Measurements from ENCODE around the gene IFI44L.

- RAMPAGE, long total RNA, result no peak
- RRBS, result no CpG with 5 or more reads among the region's 4 CpGs
Observed at GRCh38 chr1:76285705-76286167, 211.2 kb downstream of the ST6GALNAC3 start.

DNA sequence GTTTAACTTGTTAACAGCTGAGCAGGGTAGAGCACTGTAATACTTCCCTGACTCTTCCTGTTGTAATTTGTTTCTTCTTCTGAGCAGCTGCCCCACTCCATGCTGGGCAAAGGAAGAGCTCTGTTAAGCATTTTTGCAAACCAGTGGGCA lies 220.3 kb downstream of the ST6GALNAC3 start:
- RAMPAGE, long total RNA, result no peak

- RAMPAGE, long total RNA, result no peak
- RRBS, result no CpG with 5 or more reads among the region's 2 CpGs
Observed at GRCh38 chr1:77354128-77354657, 72.4 kb downstream of the AK5 start.

DNA sequence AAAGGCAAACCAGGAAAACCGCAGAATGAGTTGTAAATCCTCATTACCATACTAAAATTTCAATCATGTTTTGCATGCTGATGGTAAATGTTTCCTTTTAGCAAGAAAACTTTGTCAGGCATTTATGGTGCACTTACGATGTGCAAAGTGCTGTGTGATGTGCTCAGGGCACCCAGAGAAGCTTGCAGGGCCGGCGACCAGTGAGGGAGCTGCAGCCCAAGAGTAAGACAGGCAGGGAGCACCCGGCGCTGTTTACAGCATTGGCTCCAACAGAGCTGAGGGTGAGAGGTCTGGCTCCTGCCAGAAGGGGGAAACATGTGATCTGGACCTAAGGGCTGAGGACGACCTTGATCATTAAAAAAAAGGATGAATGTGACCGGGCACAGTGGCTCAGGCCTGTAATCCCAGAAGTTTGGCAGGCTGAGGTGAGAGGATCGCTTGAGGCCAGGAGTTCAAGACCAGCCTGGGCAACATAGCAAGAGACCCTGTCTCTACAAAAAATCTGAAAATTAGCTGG lies 167.0 kb downstream of the ZZZ3 start:
- RAMPAGE, long total RNA, result no peak
- RRBS, result 24% methylated on average over 3 of the region's 9 CpGs

- RAMPAGE, long total RNA, result no peak
- RRBS, result no CpG with 5 or more reads among the region's 2 CpGs
Observed at GRCh38 chr1:77623866-77624623, 58.4 kb downstream of the ZZZ3 start.

DNA sequence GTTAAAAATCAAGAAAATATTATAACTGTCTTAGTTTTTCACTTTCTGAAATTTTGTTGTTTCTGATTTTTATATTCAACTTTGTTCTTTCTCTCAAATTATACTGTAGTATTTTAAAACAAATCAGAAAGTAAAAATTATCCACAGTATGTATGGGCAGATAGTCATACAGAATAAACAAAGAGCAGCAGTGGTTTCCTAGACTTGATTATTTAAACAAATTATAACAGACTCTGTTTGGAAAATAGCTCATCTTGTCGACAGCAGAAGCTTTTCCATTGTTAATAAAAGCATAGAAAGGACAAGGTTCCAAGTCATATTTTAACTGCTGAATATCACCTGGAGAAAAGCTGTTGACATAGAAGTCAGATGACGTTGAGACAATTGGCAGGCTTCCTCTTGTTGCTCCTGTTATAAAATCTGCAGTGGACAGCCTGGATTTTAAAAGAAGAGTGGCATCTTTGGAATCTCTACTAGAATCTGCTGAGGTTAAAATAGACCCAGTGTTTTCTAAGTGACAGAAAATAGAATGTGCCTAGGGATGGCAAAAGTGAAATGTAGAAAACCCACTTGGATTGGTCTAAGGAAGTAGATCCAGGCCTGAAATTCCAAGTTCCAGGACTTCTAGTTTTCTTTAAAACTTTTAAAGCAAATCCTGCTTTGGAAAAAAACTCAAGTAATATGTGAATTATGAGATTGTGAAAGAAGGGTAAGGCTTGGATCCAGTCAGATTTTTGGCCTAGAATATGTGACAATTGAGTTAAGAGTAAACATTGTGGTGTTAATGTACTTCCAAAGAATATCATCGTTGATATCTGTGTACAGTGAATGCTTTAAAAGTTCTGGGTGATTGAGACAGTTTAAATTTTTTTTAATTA lies 53.6 kb upstream of the NEXN start:
- RAMPAGE, long total RNA, result no peak
- RRBS, result no CpG with 5 or more reads among the region's 3 CpGs

- RAMPAGE, long total RNA, result no peak
- RRBS, result no CpG with 5 or more reads among the region's 4 CpGs
Observed at GRCh38 chr1:77877418-77877898, 11.0 kb upstream of the NEXN start.

DNA sequence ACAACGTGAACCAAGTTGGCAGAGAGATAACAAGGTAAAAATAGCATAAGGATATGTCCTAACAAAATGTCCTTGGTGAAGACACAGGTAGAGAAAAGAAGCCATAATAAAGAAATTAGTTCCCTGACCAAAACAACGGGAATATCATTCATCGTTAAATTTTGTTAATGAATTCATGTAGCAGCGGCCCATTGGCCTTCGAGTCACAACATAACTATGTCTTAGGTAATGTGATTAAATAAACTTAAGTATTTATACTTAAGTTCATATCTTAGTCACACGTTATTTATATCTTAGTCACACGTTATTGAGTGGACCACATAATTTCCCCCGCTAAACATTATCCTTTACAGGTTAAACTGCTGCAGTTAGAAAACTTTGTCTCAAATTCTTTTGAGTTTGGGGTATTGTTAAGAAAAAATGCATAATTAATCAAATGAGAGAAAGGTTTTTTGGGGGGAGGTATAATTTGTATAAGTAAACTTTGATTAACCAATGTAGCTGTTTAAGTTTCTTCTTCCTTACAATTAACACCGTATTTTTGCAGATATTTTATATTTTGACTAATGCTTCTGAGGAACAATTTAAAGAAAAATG lies 1.3 kb downstream of the NEXN start:
- RAMPAGE, long total RNA, result no peak
- RRBS, result no CpG with 5 or more reads among the region's 9 CpGs

DNA sequence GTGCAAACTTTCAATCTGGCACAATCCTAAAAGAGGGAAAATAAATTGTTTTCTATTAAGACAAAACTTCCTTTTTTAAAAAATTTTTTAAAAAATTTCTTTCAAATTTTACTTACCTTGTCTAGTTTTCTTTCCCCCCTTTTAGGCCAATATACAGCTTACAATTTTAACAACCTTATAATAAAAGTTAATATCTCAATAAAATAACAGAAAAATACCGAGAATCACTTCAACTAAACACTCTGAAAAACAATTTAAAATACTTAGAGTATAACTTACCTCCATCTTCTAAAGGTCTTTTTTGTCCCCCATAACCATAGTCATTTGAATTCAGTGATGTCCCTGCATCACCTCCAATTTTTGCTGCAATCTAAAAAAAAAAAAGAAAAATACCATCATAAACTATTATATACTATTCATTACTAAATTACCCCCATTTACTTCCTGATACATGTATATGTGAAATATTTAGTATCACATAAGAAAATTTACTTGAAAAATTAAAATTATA lies 9.2 kb downstream of the FUBP1 start:
- RAMPAGE, long total RNA, result no peak
- RRBS, result no CpG with 5 or more reads among the region's 1 CpG

GRCh38 chr1:78005354-78006291 lies 884 bp downstream of the DNAJB4 start:
- RAMPAGE, long total RNA, result no peak
- RRBS, result no CpG with 5 or more reads among the region's 3 CpGs

DNA sequence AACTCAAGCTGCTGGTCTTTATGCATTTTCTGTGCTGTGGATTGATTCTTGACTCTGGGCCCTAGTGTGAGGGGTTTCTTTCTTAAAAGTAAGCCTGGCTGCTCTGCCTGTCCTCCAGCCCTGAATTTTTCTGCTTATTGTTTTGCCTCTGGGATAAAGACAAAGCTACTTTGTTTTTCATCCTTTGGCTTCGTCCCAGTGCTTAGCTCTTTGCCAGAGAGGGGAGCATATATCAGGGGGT lies 51.0 kb downstream of the GIPC2 start:
- RAMPAGE, long total RNA, result no peak
- RRBS, result no CpG with 5 or more reads among the region's 1 CpG

DNA sequence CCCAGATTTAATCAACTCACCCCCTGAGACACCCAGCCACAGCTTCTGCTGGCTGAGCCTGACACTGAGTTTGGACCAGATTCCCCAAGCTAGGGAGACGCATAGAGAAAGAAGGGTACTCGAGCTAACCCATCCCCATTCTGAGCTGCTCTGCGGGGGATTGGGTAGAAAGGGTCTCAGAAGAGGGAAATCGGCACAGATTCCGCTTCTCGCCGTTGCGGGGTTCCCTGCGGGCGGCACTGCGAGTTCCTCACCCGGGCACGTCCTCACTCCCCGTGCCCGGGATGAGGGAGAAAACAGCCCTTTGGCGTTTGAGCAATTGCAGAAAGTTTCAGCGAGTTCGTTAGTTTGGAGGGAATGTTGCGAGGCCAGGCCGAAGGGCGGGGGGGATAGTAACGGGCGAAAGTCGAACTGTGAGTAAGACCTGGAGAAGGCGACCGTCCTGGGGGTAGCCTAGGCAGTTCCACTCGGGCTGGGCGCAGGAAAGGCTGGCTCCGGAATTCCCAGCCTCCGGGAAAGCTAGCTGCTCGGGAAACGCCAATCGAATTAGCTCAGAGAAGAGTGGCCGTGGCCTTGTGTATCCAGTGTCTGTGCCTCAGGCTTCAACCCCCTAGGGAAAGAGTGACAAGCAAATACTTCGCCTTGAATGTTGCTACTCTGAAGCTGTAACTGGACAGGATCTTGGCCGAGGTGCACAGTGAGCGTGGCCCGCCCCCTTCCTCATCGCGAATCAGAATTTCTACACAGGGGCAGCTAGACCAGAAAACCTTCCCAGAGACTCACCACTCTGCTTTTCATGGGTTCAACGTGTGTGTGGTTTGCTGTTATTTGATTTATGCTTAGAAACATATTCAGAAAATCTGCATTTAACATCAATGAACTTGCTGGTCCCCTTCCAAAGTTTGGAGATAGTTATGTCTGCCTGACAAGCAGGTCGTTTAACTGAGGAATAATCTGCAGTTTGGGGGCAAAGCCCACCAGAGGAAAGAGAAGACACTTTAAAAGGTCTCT lies 819 bp downstream of the PTGFR start:
- RAMPAGE, long total RNA, result no peak
- RRBS, result no CpG with 5 or more reads among the region's 42 CpGs

- RAMPAGE, long total RNA, result start-site peak on the plus strand at chr1:78620426-78620490, 30 and 44 reads in 2 replicates
- RRBS, result no CpG with 5 or more reads among the region's 14 CpGs
Observed at GRCh38 chr1:78619414-78620692, at the start of gene IFI44L. Gene IFI44L, plus strand, starts transcription at chr1:78620448.

- RAMPAGE, long total RNA, result no peak
- RRBS, result no CpG with 5 or more reads among the region's 1 CpG
Observed at GRCh38 chr1:79520054-79520253, 513.4 kb upstream of the ADGRL4 start.

- RAMPAGE, long total RNA, result no peak
- RRBS, result no CpG with 5 or more reads among the region's 2 CpGs
Observed at GRCh38 chr1:82162538-82162797, 361.7 kb downstream of the ADGRL2 start.

DNA sequence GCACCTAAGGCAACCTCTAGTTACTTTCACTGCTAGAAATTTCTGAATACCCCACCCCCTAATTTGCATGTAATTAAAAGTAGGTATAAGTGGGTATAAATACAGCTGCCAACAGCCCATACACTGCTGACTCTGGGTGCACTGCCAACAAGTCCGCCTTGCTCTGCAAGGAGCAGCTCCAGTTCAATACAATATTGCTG lies 981.8 kb downstream of the ADGRL2 start:
- RAMPAGE, long total RNA, result no peak
- RRBS, result no CpG with 5 or more reads among the region's 1 CpG

- RAMPAGE, long total RNA, result no peak
- RRBS, result no CpG with 5 or more reads among the region's 5 CpGs
Observed at GRCh38 chr1:83760906-83761777, 237.8 kb downstream of the TTLL7 start.

DNA sequence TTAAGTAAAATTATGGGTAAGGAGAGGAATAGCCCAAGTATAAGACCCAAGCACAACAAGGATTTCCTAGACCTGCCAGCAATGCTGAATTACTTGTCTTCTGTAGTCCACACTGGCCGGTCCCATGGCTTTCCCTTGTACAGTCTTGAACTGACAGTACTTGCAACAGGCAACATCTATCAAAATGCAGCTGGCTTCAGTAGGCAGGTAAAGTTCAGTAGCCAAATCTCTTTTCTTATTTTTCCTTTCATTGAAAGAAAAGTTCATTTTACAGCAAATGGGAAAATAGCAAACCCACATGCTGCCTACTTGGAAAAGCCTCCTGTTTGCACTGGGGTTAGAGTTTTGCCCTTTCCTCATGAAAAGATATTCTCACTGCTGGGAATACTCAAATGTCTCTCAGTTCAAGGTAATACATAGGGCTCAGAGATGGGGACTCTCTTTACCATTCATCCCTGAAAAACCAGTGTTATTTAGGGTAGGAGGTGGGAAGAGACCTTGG lies 222.8 kb downstream of the TTLL7 start:
- RAMPAGE, long total RNA, result no peak
- RRBS, result no CpG with 5 or more reads among the region's 1 CpG

DNA sequence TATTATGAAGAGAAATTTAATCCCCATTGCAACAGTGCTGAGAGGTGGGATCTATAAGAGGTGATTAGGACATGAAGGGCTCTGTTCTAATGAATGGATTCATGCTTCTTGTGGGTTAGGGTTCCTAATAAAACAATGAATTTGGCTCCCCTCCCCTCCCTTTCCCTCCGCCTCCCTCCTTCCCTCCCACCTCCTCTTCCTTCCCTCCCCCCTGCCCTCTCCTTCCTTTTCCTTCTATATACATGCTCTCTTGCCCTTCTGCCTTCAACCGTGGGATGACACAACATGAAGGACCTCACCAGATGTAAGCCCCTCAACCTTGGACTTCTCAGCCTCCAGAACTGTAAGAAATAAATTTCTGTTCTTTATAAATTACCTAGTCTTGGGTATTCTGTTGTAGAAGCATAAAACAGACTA lies 26.8 kb upstream of the SAMD13 start:
- RAMPAGE, long total RNA, result no peak
- RRBS, result no CpG with 5 or more reads among the region's 2 CpGs

DNA sequence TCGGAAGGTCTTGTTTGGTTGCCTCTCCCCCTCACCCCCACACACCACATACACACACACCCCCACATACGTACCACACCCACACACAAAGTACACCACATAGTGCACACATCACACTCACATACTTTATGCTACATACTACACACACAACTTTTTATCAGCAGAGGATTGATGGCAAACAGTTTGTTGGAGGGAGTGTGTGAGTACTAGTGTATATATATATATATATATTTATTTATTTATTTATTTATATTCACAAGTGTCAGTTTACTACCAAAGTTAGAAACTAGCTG lies 2.1 kb upstream of the SAMD13 start:
- RAMPAGE, long total RNA, result no peak
- RRBS, result no CpG with 5 or more reads among the region's 2 CpGs